Upper lobe of left lung (tissue), 5 donors: ENCODE measurements around a stretch of chr2.

GRCh38 chr2:27714948-27715895 lies 51.5 kb downstream of the SLC4A1AP start:
- PRO-cap, 2 experiments = peak in 2 of 2 experiments; most common plus-strand start chr2:27715768 (in 2); most common minus-strand start chr2:27715478 (in 1)
- RAMPAGE, long total RNA, 4 experiments = no peak in any of the 4 experiments

GRCh38 chr2:27734990-27735984 lies 36.2 kb upstream of the MRPL33 start:
- PRO-cap, 2 experiments = peak in 2 of 2 experiments; most common plus-strand start chr2:27735760 (in 1); most common minus-strand start chr2:27735607 (in 1)
- RAMPAGE, long total RNA, 4 experiments = no peak in any of the 4 experiments

DNA sequence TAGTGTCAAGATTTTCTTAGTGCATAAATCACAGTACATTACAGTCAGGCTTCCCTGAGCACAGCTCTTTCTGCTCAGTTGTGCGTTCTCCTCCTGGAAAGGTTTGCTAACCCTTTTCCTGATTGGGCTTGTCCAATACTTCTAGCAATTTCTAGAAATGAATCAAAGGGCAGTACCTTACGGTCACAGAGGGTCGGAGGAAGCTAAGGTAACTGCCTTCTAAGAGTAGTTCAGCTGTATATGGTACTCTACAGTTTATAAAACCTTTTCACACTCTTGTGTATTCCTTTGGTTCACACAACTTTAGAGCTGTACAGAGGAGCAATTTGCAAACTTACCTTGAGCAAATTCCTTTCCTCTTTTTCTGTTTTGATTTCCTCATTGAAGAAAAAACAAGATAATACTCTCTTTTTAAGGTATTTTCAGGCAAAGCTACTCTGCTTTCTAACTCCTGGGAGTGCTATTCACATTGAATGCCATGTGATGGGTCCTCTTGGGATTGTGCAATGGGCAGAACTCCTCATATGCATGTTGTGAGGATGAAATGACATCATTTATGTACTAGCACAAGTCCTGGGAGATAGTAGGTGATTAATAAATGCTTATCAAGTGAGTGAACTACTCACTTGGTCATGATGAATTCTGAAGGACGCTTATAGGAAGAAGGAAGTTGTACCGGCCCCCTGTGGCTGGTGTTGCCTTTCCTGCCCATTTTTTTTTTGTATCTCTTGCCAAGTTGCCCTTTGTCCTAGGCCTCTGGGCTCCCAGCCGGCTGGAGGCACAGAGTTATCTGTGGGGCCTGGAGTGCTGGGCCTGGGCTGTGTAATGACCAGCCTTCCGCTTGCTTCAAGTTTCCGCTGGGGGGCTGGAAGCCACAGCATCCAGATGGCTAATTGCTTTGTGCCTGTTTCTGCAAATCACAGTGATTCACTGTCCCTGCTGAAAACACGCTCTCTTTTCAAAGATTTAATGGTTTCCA lies 34.0 kb upstream of the MRPL33 start:
- PRO-cap, 2 experiments = no peak in any of the 2 experiments
- RAMPAGE, long total RNA, 4 experiments = no peak in any of the 4 experiments

DNA sequence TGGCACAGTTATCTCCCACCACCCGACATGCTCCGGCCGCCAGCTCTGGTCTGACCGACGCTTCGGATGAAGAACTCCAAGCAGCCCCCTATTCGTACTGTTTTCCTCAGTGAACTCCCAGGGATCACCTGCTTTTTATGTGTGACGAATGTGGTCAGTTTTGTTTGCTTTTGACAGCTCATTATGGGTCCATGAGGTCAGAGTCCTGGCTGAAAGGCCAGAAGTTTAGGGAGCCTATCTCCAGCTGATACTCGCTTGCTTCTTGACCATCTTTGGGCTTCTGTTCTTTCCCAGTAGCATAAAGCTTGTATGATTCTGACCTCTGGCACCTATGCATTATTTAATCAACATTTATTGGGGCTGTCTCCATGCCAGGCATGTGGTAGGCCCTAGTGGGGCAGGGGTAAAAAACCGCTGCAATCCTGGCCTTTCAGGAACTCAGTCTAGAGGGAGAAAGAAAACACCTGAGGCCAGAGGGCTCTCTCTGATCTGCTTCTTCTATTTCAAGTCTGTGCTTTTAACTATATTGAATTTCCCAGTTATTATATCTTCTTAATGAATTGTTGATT lies 33.0 kb upstream of the MRPL33 start:
- PRO-cap, 2 experiments = no peak in any of the 2 experiments
- RAMPAGE, long total RNA, 4 experiments = no peak in any of the 4 experiments

- PRO-cap, 2 experiments = no peak in any of the 2 experiments
- RAMPAGE, long total RNA, 4 experiments = no peak in any of the 4 experiments
Observed at GRCh38 chr2:27822935-27823660, 51.6 kb downstream of the MRPL33 start.

- PRO-cap, 2 experiments = no peak in any of the 2 experiments
- RAMPAGE, long total RNA, 4 experiments = no peak in any of the 4 experiments
Observed at GRCh38 chr2:27891438-27892218, 1.1 kb downstream of the BABAM2 start.

GRCh38 chr2:27921928-27922621 lies 31.5 kb downstream of the BABAM2 start:
- PRO-cap, 2 experiments = no peak in any of the 2 experiments
- RAMPAGE, long total RNA, 4 experiments = no peak in any of the 4 experiments

DNA sequence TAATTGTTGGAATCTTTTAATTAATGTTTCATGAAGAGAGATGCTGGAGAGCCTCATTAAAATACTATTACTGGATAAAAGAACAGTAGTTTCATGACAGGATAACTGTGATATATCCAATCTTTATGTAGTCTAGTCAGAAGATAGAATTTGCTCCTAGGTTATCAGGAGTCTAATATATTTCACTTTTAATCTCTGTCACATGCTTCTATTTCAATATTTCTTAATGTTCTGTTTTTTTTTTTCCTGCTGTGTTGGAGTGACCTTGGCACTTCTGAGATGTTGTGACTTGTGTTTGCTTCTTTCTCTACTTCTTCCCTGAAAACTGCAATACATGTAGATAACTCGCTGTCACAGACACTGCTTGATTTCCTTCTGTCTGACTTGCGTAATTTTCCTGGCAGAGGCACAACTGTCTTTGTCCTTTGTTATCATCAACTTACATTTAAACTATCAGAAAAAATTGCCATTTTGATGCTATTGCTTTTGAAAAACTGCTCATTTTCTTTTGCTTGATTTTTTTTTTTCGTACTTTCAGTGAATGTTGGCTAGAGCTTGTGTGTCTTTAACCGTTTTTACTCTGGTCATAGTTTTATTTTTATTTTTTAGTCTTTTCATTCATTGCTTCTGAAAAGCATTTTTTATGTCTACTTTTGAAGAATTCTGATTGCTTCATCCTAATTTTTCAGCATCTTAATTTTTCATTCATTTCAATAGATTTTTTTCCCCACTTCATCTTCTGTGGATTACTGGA lies 69.0 kb downstream of the BABAM2 start:
- PRO-cap, 2 experiments = no peak in any of the 2 experiments
- RAMPAGE, long total RNA, 4 experiments = no peak in any of the 4 experiments

DNA sequence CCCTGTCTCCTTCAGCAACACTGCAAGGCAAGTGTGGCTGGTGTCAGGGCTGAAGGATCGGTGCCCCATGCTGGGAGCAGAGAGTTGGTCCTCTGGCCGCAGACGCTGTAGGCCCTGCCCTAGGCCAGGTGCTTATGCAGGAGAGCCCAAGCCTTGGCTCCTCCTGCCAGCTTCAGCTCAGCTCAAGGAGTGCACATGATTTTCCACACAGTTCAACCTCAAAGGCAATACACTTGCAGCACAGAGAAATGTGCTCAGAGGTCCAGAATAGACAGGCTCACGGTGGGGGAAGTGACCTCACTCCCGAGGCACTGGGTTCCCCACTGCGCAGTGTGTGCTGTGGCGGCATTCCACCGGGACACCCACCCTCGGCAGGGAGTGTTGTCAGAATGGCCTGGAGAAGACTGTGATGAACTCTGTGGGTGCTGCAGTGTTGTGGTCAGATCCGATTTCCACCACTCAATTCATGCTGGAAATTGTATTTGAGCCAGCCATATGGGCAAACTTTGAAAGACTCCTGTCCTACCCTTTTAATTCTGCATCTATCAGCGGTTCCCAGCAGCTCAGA lies 73.0 kb upstream of the FOSL2 start:
- PRO-cap, 2 experiments = peak in 1 of 2 experiments; most common minus-strand start position 107 of the sequence (in 1)
- RAMPAGE, long total RNA, 4 experiments = no peak in any of the 4 experiments

- PRO-cap, 2 experiments = peak in 1 of 2 experiments; most common plus-strand start chr2:28332938 (in 1)
- RAMPAGE, long total RNA, 4 experiments = no peak in any of the 4 experiments
Observed at GRCh38 chr2:28332709-28333579, 59.7 kb upstream of the FOSL2 start.

GRCh38 chr2:28378651-28378845 lies 14.1 kb upstream of the FOSL2 start:
- PRO-cap, 2 experiments = no peak in any of the 2 experiments
- RAMPAGE, long total RNA, 4 experiments = no peak in any of the 4 experiments

DNA sequence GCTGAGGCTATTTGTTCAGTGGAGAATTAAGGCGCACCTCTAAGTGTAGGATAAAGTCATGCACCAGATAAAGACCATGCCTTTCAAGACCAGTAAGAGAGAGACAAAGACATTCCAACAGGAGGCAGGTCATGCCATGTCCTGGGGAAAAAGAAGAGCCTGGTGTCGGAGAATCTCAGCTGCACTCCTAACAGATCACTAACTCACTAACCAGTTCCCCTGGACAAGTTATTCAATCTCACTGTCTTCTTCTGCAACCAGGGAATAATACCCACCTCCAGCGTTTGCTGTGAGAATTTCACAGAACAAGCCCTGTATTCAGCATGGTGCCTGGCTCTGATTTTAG lies 3.1 kb upstream of the FOSL2 start:
- PRO-cap, 2 experiments = no peak in any of the 2 experiments
- RAMPAGE, long total RNA, 4 experiments = no peak in any of the 4 experiments

DNA sequence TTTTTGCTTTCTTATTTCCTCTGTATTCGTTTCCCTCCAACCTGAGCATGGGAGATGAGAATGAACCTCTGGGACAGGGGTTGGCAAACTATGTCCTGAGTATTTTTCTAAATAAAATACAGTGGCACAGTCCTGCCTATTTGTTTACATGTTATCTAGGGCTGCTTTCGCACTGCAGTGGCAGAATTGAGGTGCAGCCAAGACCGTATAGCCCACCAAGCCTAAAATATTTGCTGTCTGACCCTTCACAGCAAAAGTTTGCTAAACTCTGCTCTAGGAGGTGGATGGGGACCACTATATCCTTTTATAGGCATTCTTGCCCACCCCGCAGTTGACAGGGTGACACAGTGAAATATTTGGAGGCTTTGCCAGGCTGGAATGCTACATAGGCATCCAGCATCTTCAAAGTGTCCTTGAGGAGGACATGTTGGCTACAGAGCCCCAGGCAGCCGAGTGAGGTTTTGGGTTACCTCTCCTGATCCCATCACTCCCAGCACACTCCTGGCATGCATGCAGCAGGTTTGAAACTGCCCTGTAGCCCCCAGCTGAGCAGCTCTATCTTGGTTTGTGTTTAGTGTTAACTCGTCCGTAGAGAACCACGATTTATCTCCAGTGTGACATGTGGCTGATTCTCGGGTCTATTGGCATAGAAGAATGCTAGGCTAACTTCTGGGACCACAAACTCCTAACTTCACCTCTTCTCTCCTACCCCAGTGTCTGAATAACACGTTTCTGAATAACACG lies 7.2 kb downstream of the FOSL2 start:
- PRO-cap, 2 experiments = no peak in any of the 2 experiments
- RAMPAGE, long total RNA, 4 experiments = no peak in any of the 4 experiments

GRCh38 chr2:28402509-28403605 lies 10.2 kb downstream of the FOSL2 start:
- PRO-cap, 2 experiments = no peak in any of the 2 experiments
- RAMPAGE, long total RNA, 4 experiments = no peak in any of the 4 experiments

DNA sequence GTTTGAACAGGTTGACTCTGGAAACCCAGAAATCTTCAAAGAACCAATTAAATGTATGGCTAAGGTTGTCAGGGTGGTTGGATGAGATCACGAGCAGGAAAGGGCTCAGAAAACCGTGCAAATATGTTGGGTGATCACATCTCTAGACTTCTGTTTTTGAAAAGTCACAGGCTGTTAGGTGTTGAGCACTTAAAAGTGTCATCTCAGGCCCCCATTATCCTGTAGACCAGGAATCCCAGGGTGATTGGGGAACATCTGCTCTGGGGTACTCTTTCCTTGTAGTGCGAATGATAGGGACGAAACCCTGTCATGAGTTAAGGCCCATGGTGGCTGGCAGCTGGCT lies 25.0 kb downstream of the FOSL2 start:
- PRO-cap, 2 experiments = no peak in any of the 2 experiments
- RAMPAGE, long total RNA, 4 experiments = no peak in any of the 4 experiments

- PRO-cap, 2 experiments = no peak in any of the 2 experiments
- RAMPAGE, long total RNA, 4 experiments = no peak in any of the 4 experiments
Observed at GRCh38 chr2:28544044-28544296, 48.1 kb downstream of the PLB1 start.

- PRO-cap, 2 experiments = peak in 1 of 2 experiments; most common minus-strand start chr2:28588072 (in 1)
- RAMPAGE, long total RNA, 4 experiments = no peak in any of the 4 experiments
Observed at GRCh38 chr2:28587731-28588795, 92.2 kb downstream of the PLB1 start.

GRCh38 chr2:28603341-28603708 lies 107.5 kb downstream of the PLB1 start:
- PRO-cap, 2 experiments = no peak in any of the 2 experiments
- RAMPAGE, long total RNA, 4 experiments = no peak in any of the 4 experiments

DNA sequence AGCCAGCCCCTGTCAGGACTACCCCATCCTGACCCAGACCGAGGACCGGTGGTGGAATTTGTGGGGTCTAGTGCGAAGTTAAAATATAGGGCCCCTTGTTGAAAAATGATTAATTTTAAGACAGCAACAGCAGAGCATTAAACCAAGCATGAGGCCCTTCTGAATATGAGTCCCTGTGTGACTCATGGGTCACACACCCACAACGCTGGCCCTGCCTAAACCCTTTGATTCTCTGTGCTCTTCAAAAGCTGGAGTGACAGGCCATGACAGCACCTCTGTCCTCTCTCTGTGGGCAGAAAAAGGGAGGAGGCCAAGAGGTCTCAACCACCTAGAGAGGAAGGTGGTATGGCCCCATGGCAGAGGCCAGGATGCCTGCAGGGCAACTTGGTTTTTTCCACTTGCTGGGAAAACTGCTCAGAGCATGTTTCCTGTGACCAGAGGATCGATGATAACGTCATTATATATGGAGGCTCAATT lies 102.2 kb upstream of the PPP1CB start:
- PRO-cap, 2 experiments = no peak in any of the 2 experiments
- RAMPAGE, long total RNA, 4 experiments = no peak in any of the 4 experiments

GRCh38 chr2:28662510-28663301 lies 88.9 kb upstream of the PPP1CB start:
- PRO-cap, 2 experiments = no peak in any of the 2 experiments
- RAMPAGE, long total RNA, 4 experiments = no peak in any of the 4 experiments